Hepatocyte (in vitro differentiated cells and primary cell): Measurements from ENCODE around the gene EPHA4.

DNA sequence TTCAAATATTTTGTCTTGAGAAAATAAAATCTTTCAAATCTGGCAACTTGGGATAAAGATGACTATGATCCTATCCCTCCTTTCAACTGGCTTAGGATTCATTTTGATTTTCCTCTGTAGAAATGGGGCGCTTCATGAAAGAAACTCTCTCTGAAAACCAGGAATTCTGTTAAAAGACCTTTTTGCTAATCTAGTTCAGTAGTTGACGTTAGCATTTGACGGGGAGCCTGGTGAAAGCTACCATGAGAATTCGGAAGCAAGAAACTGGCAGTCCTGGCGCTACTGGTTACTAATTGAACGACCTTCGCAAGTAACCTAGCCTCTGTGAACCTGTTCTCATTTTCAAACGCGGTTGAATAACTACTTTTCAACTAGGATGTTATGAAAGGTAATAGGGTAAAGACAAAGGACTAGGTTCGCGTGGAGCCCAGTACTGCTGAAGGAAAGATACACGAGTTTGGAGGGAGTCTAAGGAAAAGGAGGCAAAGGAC lies 665 bp upstream of the STK11IP start:
- RAMPAGE, long total RNA, result no peak
- RRBS, result no CpG with 5 or more reads among the region's 12 CpGs

- RAMPAGE, long total RNA, result no peak
- RRBS, result no CpG with 5 or more reads among the region's 1 CpG
These were observed 85.7 kb downstream of the SLC4A3 start for GRCh38 chr2:219713052-219713578.

- RAMPAGE, long total RNA, result no peak
- RRBS, result no CpG with 5 or more reads among the region's 10 CpGs
These were observed 139.1 kb downstream of the SLC4A3 start for GRCh38 chr2:219766335-219767133.

GRCh38 chr2:221572063-221572368 lies at the start of gene EPHA4:
EPHA4 (minus strand) TSS chr2:221572304.
- RAMPAGE, long total RNA, result no peak
- RRBS, result 2% methylated on average over 6 of the region's 24 CpGs

DNA sequence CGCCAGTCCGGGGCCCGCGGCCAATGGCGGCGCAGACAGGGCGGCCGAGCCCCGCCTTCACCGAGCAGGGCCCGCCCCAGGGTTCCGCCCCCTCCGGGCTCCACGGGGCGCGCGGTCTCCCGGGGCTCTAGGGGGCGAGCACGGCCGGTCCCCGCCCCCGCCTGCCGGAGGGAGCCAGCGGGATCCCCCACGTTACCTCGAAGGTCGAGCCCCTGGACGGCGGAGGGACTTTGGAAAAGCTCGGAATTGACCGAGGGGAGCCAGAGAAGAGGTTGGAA lies 204 bp upstream of the EPHA4 start:
- RAMPAGE, long total RNA, result no peak
- RRBS, result under 1% methylated on average over 10 of the region's 32 CpGs

DNA sequence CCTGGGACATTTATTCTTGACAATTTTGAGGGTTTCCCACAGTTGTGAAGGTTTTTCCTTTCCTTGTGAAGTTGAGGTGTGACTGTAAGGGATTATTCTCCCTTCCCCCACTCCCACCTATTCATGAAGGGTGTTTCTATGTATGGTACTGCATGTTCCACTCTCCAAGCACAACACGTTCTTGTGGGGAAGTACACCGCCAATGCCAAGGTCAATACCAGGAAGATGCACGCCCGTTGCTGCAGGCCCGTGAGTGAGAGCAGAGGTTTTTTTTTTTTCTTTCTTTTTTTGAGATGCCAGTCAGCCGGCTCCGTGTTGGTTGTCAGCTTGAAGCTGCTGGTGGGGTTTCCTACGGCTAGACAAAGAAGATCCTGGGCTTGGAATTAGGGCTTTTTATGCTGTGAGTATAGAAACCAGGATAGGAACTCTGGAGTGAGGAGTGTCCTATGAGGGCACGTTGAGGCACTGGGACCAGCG lies 38.6 kb upstream of the EPHA4 start:
- RAMPAGE, long total RNA, result no peak
- RRBS, result no CpG with 5 or more reads among the region's 10 CpGs

DNA sequence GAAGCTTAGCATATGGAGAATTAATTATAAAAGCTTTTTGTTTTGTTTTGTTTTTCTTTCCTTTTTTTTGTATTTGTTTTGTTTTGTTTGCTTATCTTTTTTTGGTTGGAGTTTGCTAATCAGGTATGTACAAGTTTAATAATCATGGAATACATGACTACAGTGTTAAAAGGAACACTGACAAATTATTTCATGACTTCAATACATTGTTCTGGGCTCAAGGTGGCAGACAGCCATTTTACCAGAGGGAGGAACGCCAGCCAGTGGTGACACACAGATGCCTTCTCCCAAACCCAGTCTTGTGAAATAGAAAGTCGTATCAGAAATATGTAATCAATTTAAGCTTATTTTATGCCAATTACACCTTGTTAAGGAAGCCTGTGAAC lies 263.9 kb upstream of the EPHA4 start:
- RAMPAGE, long total RNA, result no peak
- RRBS, result no CpG with 5 or more reads among the region's 2 CpGs

DNA sequence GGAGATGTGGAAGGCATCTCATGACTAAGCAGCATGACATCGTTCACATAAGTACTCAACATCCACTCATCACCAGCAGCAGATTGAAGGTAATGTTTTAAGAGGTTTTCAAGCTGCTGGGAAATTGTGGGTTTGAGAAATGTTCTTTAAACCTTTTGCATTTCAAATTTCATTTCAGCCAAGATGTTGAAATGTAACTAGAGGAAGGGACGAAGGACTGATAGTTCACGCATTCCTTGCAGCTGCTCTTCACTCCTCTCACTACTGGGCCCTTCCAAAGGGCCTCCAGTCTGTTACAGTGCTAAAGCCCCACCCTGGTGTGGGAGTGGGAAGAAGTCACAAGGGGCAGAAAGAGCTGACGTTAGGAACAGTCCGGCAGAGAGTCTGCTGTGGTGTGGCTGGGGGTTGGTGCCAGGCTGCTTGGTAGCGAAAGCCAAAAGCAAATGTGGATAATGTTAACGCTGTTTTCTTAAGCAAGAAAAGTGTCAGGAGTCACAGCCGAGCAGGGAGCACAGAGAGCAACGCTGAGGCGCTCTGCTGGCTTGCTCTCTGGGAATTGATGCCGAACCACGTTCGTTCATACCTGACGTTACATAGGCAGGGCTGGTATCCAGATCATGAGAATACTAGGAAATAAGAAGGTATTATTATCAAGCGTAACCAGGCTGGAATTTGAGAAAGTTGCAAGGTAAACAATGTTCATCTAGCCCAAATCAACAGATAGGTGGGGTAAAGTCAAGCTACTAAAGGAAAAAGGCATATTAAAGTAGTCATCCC lies 324.7 kb upstream of the EPHA4 start:
- RAMPAGE, long total RNA, result no peak
- RRBS, result no CpG with 5 or more reads among the region's 15 CpGs

- RAMPAGE, long total RNA, result no peak
- RRBS, result no CpG with 5 or more reads among the region's 3 CpGs
These were observed 3.5 kb downstream of the SGPP2 start for GRCh38 chr2:222427669-222428421.

- RAMPAGE, long total RNA, result no peak
- RRBS, result no CpG with 5 or more reads among the region's 7 CpGs
These were observed 38.6 kb downstream of the SGPP2 start for GRCh38 chr2:222462874-222463407.

GRCh38 chr2:222564129-222564482 lies 91.8 kb downstream of the FARSB start:
- RAMPAGE, long total RNA, result no peak
- RRBS, result no CpG with 5 or more reads among the region's 4 CpGs

DNA sequence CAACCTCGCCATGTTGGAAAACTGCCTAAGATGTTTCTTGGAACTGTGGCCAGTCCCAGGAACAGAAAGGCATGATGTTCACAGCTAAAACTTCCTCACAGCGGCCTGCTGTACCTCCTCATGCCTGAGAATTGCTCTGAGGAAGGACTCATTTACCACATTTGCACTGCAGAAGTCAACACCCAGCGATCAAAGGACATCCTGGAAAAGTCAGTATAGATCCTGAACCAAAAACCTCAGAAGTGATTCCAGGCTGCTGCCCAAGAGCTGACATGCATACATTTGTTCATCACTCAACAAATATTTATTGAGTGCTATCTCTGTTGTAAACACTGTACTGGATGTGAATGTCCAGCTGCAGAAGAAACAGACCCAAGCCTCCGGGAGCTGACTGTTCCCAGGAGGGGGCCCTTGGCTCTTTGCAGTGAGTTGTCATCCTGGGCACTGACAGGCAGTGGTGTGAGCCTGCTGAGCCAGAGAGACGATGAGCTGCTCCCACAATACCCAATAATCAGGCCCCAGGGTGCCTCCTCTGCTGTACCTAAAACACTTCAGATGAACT lies 64.2 kb upstream of the ACSL3 start:
- RAMPAGE, long total RNA, result no peak
- RRBS, result no CpG with 5 or more reads among the region's 5 CpGs

GRCh38 chr2:222837591-222838178 lies 23.2 kb upstream of the ACSL3 start:
- RAMPAGE, long total RNA, result no peak
- RRBS, result no CpG with 5 or more reads among the region's 5 CpGs

- RAMPAGE, long total RNA, result no peak
- RRBS, result no CpG with 5 or more reads among the region's 5 CpGs
These were observed 18.0 kb upstream of the ACSL3 start for GRCh38 chr2:222842659-222843409.

DNA sequence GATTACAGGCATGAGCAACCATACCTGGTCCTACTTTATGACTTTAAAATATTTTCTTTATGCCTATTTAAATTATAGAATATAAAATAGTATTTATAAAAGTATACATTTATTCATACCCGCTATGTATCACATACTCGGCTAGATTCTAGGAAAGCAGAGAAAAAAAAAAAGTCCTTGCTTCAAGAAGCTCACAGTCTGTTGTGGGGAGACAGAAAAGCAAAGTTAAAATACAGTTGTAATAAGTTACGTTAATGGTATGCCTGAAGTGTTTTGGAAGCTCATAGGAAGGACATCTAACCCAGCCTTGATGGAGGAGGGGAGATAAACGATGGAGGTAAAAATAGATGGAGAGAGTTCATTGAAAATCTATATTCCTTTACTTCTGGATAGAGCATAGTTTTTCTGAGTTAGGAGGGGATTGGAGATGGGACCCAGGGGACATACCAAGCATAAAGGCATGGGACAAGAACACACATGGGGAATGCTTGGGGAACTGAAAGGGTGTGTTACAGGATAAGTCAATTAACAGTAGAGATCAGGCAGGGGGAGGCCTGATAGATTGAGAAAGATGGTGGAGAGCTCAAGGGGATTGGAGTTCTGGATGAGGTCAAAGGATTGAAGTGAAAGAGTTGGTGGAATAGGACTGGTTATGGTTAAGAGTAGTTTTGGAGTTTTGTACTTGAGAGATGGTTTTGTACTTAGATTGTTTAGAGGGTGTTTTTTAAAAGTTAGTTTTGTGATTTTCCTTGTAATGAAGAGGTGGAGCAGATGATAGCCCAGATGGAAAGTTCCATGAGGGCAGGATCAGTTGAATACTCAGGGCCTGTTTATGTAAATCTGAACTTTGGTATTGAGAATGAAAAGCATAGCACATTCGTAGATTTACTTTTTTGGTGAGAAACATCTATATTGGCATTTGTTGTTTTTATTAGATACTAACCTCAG lies 16.0 kb downstream of the ACSL3 start:
- RAMPAGE, long total RNA, result no peak
- RRBS, result no CpG with 5 or more reads among the region's 5 CpGs

- RAMPAGE, long total RNA, result no peak
- RRBS, result no CpG with 5 or more reads among the region's 15 CpGs
These were observed 39.3 kb downstream of the ACSL3 start for GRCh38 chr2:222899647-222900998.

GRCh38 chr2:223841255-223841949 lies 4.0 kb upstream of the AP1S3 start:
- RAMPAGE, long total RNA, result no peak
- RRBS, result no CpG with 5 or more reads among the region's 5 CpGs

GRCh38 chr2:223941848-223942230 lies 3.3 kb downstream of the WDFY1 start:
- RAMPAGE, long total RNA, result no peak
- RRBS, result no CpG with 5 or more reads among the region's 6 CpGs

GRCh38 chr2:223982374-223983052 lies 25.2 kb downstream of the MRPL44 start:
- RAMPAGE, long total RNA, result no peak
- RRBS, result no CpG with 5 or more reads among the region's 10 CpGs

DNA sequence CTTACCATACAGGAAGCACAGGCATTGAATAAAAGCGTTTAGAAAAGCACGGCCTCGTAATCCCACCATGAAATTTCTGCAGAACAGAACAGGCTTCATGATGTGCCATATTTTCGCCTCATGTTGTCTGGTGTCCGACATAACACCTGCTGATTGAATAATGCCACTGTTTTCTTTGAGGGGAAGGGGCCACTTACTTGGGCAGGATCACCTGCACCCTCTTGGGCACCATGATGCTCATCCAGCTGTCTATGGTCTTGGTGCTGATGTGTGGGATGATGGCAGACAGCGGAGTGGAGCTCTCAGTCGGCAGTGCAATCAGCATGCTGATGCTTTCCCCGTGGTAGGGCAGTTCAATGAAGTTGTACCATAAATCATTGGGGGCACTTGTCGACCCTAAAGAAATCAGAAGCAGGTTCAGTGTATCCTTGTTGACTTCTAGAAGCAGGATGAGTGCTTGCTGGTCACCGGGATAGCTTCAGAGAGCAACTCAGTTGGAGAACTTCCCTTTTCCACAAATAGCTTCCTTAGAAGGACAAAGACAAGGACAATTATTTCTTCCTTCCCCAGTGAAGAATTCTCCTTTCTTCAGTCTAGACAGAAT lies 27.4 kb downstream of the MRPL44 start:
- RAMPAGE, long total RNA, result no peak
- RRBS, result no CpG with 5 or more reads among the region's 10 CpGs